Colic lymph node (tissue), 1 donor: ENCODE measurements around a stretch of chr3.

- PRO-cap, result no peak
These were observed 226.7 kb upstream of the ADAMTS9 start for GRCh38 chr3:64914322-64915126.

DNA sequence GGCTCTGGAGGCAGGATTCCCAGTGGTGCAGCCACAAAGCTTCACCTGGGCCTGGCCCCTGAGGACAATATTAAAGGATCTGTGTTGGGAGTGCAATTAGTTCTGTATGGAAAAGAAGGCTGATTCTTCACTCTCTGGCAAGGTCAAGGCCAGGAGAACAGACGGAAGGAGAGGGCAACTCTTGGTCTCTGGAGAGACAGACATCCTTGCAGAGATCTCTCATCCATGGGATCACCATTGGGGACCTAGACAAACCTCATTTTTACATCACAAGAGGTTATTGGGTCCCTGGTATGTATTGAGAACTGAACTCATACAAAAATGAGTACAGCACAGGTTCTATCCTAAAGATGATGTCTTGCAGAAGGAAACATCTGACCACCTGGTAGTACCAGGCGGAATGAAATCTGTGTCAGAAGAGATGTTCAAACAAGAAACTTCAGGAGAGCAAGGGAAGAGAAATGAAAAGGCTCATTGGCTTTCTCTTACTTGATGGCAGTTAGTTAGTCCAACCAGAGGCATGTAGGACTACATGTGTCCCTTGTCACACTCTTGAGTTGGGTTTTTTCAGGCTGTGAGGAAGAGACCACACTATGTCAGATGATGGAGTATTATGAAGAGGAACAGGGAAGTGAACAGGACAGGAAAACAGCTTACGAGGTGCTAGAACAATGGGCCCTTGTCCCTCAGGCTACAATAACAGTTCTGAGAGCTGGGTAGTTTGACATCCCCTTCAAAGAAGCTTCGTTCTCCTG is 238.2 kb upstream of the ADAMTS9 start:
- PRO-cap, result no peak

- PRO-cap, result unidirectional peak, minus-strand start at chr3:64955040
These were observed 267.1 kb upstream of the ADAMTS9 start for GRCh38 chr3:64954835-64955324.

GRCh38 chr3:65027194-65027758 is 339.5 kb upstream of the ADAMTS9 start:
- PRO-cap, result no peak

DNA sequence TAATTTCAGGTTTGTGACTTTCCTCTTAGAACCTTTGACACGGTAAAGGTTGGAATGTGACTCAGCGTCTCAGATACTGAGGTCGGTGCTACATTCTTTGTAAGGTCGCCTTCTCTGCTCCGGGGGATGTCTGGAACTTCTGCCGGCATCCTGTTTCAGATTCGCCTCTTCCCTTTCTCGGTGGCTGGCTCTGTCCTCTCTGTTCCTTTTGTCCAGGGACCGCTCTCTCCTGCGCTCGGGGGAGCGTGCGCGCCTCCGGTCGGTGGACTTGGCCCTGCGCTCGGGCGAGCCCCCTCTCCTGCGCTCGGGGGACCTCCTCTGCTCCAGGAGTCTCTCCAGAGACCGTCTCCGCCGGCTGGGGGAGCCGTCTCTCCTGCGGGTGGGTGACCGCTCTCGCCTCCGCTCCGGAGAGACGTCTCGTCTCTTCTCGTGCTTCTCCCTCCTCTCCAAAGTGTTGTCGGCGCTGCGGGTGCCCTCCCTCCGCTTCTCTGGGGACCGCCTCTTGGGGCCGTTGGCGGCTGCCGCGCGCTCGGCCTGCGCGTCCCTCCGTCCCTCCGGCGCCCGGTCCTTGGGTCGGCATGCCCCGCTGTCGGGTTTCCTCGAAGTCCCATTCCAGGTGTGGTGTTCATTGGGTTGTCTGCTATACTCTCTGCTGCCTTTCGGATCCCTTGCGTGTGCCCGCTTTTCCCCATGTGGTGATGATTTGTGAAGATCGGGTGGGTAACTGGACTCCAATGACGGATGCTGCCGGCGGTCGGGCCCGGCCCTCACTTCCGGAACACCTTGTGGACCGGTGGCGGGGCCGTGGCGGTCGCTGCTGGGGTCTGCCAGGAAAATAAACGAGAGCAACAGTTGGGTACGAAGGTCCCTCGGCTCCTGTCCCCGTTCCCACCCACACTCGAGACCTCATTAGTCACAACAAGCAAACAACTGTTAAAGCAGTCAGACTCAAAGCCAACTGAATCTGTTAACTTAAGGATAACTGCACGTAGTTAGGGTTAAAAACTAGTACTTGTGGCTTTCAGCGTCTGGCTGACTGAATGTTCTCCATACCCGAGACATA is 668.8 kb upstream of the ADAMTS9 start:
- PRO-cap, result no peak

DNA sequence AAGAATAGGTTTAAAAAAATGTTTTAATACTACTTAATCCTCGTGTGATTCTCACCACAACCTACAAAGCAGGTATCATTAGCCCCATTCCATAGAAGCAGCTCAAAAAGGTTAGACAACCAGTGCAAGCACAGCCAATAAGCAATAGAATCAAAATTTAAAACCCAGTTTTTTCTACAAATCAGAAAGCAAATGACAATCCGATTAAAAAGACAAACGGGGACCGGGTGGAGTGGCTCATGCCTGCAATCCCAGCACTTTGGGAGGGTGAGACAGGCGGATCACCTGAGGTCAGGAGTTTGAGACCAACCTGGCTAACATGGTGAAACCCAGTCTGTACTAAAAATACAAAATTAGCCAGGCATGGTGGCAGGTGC is 430.8 kb downstream of the MAGI1 start:
- PRO-cap, result no peak

GRCh38 chr3:65714037-65714601 is 324.6 kb downstream of the MAGI1 start:
- PRO-cap, result no peak

DNA sequence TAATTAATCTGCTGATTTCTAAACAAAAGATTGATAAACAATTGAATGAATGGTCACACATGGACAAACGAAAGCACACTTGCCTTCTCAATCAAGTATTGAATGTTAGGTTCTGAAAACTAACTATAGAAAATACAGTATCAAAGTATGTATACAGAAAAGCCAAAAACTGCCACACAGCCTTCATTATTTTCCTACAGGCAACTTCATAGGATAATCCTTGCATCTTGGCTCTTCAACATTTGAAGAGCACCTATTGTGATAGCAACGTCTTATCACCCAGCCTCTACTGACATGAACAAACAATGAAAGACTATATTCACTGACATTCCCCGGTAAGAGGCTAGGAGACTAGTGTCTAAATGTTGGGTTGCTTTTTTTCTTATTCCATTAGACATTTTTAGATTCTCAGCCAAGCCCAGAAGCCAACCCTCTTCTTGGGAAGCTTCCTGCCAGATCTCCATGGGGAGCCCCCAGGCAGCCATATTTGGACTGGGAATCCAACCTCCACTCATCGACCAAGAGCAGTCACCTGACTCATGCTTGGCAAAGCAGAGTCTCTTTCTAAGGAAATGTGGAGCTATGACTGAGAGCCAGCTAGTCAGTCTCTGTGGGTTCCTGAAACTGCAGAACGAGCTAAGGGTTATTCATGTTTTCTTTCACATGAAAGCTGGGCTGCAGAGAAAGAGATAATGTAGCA is 227.6 kb downstream of the MAGI1 start:
- PRO-cap, result no peak

- PRO-cap, result no peak
These were observed 183.0 kb downstream of the MAGI1 start for GRCh38 chr3:65855760-65856064.

DNA sequence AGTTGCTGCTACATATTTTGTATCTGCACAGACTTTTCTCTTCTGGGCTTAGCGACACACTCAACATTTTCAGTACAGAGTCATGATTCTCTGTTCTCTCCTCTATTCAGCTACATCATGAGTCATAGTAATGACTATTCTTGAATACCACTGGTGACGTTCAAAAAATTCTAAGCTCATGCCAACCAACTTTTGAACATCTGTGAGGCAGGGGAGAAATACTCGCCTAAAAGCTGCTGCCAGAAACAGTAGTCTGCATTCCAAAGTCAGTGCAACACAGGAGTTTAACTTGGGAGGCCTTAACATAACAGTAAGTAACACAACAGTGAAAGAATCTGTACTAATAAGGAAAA is 149.4 kb downstream of the MAGI1 start:
- PRO-cap, result no peak

DNA sequence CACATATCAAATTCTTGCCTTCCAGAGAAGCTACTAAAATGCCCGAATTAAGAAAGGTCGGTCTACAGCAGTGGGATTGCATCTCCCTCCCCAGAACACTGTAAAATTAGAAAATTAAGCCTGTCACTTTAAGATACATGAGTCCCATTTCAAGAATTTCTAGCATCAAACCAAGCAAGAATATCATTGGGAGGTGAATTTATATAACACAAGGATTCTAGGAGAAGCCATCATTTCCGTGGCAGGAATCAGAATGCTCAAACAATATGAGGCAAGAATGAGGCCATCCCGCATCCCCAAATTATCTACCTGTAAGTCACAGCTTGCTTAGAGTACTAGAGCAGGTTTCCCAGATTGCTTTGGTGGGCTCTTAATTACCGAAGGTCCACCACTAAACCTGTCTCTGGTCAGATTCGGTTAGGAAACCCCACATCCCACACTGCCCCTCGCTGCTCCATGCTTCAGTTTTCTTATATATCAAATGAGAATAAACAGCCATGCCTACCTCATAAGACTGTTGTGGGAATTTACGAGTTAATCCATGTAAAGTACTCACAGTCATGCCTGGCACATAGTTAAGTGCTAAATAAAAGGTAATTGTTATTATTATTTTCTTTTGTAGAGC is 114.3 kb downstream of the MAGI1 start:
- PRO-cap, result no peak

GRCh38 chr3:65964161-65965322 is 74.2 kb downstream of the MAGI1 start:
- PRO-cap, result no peak

GRCh38 chr3:66153854-66154890 is 66.6 kb upstream of the SLC25A26 start:
- PRO-cap, result no peak

- PRO-cap, result no peak
These were observed 38.5 kb upstream of the SLC25A26 start for GRCh38 chr3:66182325-66182621.

GRCh38 chr3:66297974-66298450 is 77.2 kb downstream of the SLC25A26 start:
- PRO-cap, result bidirectional peak, plus-strand start at chr3:66298157, minus-strand start at chr3:66298093

DNA sequence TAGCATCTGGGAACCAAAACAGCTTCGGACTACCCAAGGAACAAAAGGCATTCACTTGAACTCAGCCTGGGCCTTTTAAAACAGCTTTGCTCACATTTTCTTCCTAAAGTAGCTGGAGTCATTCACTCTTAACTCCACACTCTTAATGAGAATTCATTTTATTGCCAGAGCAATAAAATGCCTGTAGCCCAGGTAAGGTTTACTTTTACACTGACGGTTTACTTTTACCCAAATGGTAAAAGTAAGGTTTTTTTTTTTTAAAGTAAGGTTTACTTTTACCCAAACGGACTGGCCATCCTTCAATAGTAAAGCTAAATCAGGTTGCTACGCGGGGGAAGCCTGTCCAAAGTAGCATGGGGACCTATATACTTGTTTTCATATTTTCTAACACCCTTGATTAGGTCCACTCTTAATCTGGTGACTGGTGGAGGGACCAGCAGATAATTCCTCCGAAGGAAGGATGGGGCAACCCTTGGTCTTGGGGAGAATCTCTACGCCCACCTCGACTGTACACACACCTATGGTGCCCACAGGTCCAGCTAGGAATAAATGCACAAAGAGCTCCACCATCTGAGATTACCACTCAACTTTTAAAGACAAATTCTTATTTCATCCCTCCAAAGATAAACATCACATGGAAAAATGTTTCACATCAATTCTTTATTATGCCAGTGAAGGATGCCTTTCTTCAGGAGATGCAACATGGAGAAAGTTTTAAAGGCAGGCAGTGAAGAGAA is 55.6 kb downstream of the LRIG1 start:
- PRO-cap, result no peak

GRCh38 chr3:66472733-66473677 is 27.8 kb downstream of the LRIG1 start:
- PRO-cap, result no peak

DNA sequence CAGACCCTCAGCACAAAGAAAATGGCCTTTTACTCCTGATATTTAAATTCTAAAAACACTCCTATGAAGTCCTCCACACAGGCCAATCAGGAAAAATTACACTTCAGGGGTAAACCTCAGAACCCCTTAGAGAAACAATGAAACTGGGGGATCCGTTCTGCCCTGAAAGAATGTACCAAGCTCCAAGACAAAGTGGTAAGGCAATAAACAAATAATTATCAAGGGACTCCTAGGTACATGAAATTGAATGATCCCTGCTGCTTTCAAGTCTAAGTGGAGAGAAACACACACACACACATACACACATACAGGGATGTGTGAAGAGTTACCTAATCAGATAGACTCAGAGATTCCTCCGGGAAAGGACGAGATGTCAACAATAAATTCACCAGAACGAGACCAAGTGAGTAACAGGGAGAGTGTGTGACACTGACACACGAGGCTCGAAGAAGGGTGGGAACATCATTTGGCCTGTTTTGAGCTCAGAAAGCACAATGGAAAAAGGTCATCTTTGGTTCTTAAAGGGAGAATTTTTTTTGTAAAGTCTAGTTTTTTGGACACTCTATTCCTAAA is 13.4 kb downstream of the LRIG1 start:
- PRO-cap, result no peak

GRCh38 chr3:66498072-66499241 is 2.4 kb downstream of the LRIG1 start:
- PRO-cap, result no peak

DNA sequence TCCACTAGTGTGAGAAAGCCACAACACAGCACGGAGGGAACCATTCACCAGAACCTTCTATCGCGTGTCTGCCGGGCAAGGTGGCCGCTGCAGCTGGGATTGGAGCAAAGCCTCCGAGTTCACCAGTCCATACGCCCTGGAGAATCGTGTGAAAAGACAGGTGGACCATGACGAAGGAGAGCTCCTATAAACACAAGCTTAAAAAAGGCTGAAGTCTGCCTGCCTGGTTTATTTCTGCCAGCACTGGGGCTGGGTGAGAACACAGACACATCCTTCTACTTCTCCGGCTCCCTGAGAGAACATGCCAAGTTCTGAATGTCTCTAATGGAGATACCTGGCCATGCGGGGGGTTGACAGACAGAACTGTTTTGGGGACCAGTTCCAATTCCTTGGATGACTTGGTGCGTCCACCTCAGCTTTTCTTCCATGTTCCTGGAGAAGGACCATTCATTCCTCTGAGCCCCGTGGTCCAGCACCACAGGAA is 82.2 kb upstream of the LRIG1 start:
- PRO-cap, result no peak